HepG2 (cell line): ENCODE measurements around the gene LCA5L.

DNA sequence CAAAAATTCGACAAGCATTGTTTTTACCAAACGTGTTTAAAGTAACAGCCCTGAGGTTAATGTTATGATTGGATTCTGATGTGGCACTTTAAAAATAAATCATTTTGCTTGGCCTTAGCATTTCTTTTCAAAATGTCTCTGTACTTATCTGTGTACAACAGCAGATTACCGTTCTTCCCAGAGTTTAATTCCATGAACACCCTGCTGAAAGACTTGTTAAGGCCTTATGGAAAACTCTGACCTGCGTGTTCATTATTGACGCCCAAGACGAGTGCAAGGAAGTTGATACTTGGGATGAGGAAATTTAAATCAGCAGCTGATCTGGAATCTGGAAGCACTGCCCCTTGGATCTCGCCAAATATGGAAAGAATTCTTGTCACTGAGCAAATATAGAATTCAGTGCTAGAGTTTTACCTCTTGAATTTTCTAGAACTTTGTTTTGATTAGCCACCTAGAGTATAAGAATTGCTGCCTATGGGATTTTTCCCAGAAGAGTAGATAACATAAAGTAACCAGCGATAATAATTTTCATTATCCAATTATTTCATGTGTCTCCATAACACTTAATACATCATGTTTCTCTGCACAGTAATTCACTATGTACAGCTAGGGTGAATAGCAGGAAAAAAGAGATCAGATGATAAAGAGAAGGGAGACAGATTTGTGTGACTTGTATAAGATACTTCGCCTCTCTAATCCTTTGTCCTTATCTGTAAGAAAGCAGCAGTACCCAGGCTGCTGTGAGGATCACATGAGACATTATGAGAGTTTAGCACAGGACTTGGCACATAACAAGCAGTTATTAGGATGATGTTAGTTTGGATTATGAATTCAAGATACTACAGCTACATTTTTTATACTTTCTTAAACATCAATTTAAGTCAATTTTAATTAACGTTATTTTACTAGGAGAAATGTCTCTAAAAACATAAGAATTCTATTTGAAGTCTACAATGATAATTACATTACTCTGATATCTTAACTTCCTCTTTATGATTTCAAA, 6.5 kb downstream of the ERG start:
- RRBS, 2 experiments: no CpG with 5 or more reads among the region's 10 CpGs
CAGE:
- cytosol, long polyA minus RNA: no peak
- cytosol, long polyA plus RNA: no peak
- long polyA plus RNA: no peak
- nucleus, long polyA minus RNA: no peak
- nucleus, long polyA plus RNA: no peak

GRCh38 chr21:38497124-38497715, 1.1 kb downstream of the ERG start:
- RRBS, 2 experiments: no CpG with 5 or more reads among the region's 6 CpGs
CAGE:
- cytosol, long polyA minus RNA: no peak
- cytosol, long polyA plus RNA: no peak
- long polyA plus RNA: no peak
- nucleus, long polyA minus RNA: no peak
- nucleus, long polyA plus RNA: no peak

- RRBS, 2 experiments: no CpG with 5 or more reads among the region's 8 CpGs
CAGE:
- cytosol, long polyA minus RNA: no peak
- cytosol, long polyA plus RNA: no peak
- long polyA plus RNA: no peak
- nucleus, long polyA minus RNA: no peak
- nucleus, long polyA plus RNA: no peak
Measured at GRCh38 chr21:38795537-38795909, 10.2 kb upstream of the ETS2 start.

DNA sequence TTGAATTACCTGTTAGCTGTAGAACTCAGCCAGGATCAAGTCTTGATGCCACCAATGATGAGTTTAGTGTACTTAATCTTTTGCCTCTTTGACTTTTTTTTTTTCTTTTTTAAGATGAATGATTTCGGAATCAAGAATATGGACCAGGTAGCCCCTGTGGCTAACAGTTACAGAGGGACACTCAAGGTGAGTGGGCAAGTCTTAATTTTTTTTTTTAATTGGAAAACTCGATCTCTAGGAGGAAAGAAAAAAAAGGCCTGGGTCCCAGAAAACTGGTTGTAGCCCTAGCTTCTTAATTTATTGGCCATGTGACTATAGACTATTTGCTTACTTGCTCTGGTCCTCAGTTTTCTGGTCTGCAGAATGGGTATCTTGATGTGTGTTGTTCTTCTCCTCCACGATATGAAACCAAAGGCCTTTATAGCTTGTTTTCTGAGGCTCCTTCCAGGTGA, 4.2 kb downstream of the ETS2 start:
- RRBS, 2 experiments: no CpG with 5 or more reads among the region's 3 CpGs
CAGE:
- cytosol, long polyA minus RNA: start-site peak on the plus strand centred at position 278 of the sequence, 186 bp wide, 29 reads
- cytosol, long polyA plus RNA: no peak
- long polyA plus RNA: no peak
- nucleus, long polyA minus RNA: no peak
- nucleus, long polyA plus RNA: start-site peak on the plus strand centred at position 186 of the sequence, 7 bp wide, 139 and 55 reads in 2 replicates

DNA sequence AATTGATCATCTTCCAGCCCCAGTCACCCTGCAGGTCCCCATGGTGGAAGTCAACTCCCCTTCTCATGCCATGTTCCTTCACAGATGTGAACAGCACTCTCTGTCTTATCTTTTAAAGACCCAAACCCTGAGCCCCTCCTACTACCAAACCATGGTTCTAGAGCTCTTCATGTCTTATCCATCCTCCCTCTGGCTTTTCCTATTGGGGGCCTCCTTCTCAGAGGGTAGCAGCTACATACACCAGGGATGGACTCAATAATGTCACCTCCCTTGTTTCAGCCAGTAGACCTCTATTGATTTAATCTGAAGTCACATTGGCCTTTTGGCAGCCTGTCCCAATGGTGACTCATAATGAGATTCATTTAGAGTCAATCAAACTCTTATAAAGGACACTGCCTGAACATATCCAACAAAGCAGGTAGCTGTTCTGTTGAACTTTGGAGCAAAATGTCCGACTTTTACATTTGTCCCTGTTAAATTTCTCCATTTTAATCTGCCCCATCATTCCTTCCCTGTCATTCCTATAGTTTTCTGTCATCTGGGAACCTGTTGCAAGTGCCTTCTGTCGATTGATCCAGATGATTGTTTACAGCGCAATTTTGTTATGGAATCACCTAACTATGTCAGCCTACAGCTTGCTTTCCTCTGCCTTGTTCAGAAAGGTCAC, 105.8 kb downstream of the ETS2 start:
- RRBS, 2 experiments: no CpG with 5 or more reads among the region's 3 CpGs
CAGE:
- cytosol, long polyA minus RNA: no peak
- cytosol, long polyA plus RNA: no peak
- long polyA plus RNA: no peak
- nucleus, long polyA minus RNA: no peak
- nucleus, long polyA plus RNA: no peak

DNA sequence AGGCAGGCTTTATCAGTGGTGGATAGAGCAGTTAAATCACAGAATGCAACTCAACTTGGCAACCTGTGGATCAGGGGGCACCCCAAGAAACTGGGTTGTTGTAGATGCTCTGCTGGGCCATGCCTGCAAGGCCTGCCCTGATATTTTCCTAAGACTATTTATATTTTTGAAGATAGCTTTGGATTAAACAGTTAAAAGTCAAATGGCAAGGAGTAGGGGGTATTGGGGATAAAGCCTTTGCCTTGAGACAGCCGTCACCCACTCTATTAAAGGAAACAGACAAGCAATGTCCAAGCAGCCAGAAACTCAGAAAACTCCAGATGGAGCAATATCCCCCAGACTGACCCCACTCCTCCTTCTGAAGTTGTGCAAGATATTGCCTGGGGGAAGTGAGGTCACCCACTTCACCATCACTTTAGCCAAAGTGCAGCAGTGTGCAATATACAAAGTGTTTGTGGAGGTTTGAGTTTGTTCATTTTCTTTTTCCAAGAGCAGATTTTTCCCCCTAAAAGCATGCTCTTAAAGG, 125.0 kb downstream of the ETS2 start:
- RRBS, 2 experiments: no CpG with 5 or more reads among the region's 1 CpG
CAGE:
- cytosol, long polyA minus RNA: no peak
- cytosol, long polyA plus RNA: no peak
- long polyA plus RNA: no peak
- nucleus, long polyA minus RNA: no peak
- nucleus, long polyA plus RNA: no peak

DNA sequence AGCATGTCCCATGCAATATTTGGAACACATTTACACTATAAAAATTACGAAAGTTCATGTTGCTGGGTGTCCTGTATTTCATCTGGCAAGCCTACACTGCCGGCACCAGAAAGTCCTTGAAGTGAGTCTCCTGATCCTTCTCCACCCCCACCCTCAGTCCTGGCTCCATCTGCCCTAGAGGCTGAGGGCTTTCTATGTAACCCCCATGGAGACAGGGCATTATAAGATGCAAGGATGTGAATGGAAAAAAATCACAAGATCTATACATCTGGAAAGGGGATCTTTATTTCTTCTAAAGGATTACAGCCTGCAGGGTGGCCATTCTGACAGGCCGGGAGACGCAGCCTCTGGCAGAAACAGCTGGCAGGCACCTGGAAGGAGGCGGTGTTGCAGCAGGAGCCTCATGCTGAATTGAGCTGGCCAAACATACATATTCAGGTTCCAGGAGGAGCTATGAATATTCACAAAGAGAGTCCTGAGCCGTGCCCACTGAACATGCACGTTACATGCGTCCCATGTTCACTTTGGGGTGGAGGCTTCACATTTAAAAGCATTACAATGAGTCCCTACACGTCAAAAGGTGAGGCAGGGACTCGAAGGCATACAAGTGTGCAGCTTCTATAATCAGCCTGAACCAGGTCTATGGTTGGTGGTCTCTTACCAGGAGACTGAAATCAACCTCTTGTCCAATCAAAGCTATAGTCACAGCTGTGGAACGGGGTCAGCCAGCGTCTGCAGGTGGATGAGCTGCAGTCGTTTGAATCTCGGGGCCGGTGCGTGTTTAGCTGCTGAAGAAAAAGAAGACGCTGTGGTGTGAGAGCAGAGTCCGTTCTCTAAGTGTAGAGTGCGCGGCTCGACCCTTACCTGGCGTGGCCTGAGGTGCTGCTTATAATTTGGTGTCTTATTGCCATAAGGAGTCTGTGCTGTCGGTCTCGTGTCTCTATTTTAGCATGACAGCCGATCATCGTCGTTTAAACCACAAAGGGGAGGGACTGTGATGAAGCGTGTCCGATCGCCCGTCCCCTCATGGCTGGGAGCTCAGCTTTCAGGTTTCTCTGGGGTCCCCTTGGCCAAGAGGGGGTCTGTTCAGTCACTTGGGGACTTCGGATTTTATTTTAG, 182.9 kb downstream of the ETS2 start:
- RRBS, 2 experiments: no CpG with 5 or more reads among the region's 32 CpGs
CAGE:
- cytosol, long polyA minus RNA: no peak
- cytosol, long polyA plus RNA: no peak
- long polyA plus RNA: no peak
- nucleus, long polyA minus RNA: no peak
- nucleus, long polyA plus RNA: no peak

DNA sequence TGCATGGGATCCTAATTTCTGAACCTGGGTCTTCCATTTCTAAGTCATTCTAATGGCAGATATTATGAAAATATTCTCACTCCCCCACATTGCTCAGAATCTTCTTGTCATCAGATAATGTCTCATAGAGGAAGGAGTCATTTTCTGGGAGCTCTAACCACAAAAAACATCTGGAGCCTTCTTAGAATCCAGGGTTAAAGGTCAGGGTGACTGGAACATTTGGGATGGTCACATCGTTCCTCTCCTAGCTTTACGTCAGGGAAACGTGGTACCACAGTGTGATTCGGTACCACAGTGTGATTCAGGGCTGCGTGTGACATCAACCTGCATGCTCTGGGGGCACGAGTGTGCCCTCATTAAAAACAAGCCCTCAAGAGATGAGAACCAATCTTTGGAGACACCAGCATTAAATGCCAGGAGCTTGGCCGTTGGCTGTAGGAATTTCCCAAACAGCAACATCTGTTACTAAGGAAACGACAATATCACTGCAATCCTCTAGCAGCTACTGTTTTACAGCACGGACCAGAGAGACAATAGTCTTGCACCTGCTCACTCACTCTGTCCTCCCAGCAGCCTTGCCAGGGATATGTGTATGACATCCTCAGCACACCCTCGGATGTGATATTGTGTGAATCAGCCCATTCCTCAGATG, 179.1 kb downstream of the PSMG1 start:
- RRBS, 2 experiments: no CpG with 5 or more reads among the region's 10 CpGs
CAGE:
- cytosol, long polyA minus RNA: no peak
- cytosol, long polyA plus RNA: no peak
- long polyA plus RNA: no peak
- nucleus, long polyA minus RNA: no peak
- nucleus, long polyA plus RNA: no peak

DNA sequence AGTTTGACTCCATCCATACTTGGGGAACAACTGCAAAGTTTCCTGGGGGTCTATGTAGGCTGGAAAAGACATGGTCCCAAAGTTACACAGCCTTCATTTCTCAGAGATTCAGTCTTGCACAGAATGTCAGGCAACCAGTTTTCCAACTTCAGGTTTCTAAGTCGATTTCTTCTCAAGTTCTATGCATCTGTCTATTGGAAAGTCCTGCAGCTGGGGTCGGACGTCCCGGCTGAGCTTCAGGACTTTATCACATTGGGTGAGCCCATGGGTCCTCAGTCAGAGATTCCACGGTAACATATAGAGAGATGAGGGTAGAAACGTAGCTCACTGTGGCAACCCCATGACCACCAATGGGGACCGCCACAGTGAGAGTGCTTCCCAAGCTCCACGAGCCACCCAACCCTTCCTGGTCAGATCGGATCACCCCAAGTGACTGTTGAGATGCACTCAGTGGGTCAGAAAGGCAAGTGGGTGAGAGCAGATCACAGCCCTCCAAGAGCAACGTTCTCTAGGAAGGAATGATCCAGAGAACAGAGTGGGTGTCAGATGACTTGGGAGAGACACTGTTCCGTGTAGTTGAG, 177.2 kb downstream of the PSMG1 start:
- RRBS, 2 experiments: no CpG with 5 or more reads among the region's 11 CpGs
CAGE:
- cytosol, long polyA minus RNA: no peak
- cytosol, long polyA plus RNA: no peak
- long polyA plus RNA: no peak
- nucleus, long polyA minus RNA: no peak
- nucleus, long polyA plus RNA: no peak

- RRBS, 2 experiments: no CpG with 5 or more reads among the region's 23 CpGs
CAGE:
- cytosol, long polyA minus RNA: no peak
- cytosol, long polyA plus RNA: no peak
- long polyA plus RNA: no peak
- nucleus, long polyA minus RNA: no peak
- nucleus, long polyA plus RNA: no peak
Measured at GRCh38 chr21:39079566-39080369, 103.5 kb downstream of the PSMG1 start.

- RRBS, 2 experiments: no CpG with 5 or more reads among the region's 9 CpGs
CAGE:
- cytosol, long polyA minus RNA: no peak
- cytosol, long polyA plus RNA: no peak
- long polyA plus RNA: no peak
- nucleus, long polyA minus RNA: no peak
- nucleus, long polyA plus RNA: no peak
Measured at GRCh38 chr21:39097227-39097716, 86.0 kb downstream of the PSMG1 start.

GRCh38 chr21:39124821-39125371, 58.4 kb downstream of the PSMG1 start:
- RRBS, 2 experiments: no CpG with 5 or more reads among the region's 8 CpGs
CAGE:
- cytosol, long polyA minus RNA: no peak
- cytosol, long polyA plus RNA: no peak
- long polyA plus RNA: no peak
- nucleus, long polyA minus RNA: no peak
- nucleus, long polyA plus RNA: no peak

GRCh38 chr21:39183689-39184534, 661 bp upstream of the PSMG1 start:
- RRBS, 2 experiments: no CpG with 5 or more reads among the region's 47 CpGs
CAGE:
- cytosol, long polyA minus RNA: start-site peak on the minus strand at chr21:39183825-39183849, 12 reads
- cytosol, long polyA plus RNA: no peak
- long polyA plus RNA: no peak
- nucleus, long polyA minus RNA: no peak
- nucleus, long polyA plus RNA: no peak

DNA sequence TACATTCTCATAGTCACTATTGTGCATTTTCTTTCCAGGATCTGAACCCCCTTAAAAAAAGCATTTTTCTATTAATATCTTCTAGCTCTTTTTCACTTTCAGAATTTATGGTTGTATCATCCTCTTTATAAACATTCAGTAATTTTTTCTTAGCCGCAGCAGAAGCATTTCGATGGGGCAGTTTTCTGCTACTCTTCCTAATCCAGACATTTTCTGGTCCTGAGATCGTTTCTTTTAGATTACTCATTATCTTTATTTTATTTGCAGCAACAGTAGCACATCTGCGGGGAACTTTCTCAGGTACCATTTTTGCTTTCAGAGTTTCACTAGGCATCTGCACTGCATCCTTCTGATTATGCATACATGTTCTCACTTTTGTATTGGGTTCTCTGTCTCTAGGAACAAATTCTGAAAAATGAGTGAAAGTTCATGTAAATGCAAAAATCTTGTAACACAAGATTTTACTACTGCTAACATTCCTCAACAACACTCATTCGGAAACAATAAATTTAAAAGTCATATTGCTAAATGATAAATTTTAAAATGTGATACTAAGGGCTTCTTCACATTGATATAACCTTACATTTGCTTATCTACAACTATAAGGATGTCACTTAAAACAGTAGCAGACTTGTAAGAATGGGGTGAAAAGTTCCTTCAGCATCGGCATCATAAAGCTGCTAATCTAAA, 3.9 kb upstream of the PSMG1 start:
- RRBS, 2 experiments: no CpG with 5 or more reads among the region's 6 CpGs
CAGE:
- cytosol, long polyA minus RNA: start-site peak on the minus strand centred at position 320 of the sequence, 144 bp wide, 17 reads; start-site peak on the minus strand centred at position 614 of the sequence, 209 bp wide, 15 reads
- cytosol, long polyA plus RNA: no peak
- long polyA plus RNA: no peak
- nucleus, long polyA minus RNA: no peak
- nucleus, long polyA plus RNA: no peak

- RRBS, 2 experiments: 1 to 3% methylated on average over 15 to 18 of the region's 40 CpGs
CAGE:
- cytosol, long polyA minus RNA: no peak
- cytosol, long polyA plus RNA: no peak
- long polyA plus RNA: no peak
- nucleus, long polyA minus RNA: no peak
- nucleus, long polyA plus RNA: no peak
Measured at GRCh38 chr21:39314201-39315067, 1.0 kb upstream of the BRWD1 start.

- RRBS, 2 experiments: 1 to 2% methylated on average over 34 to 35 of the region's 86 CpGs
CAGE:
- cytosol, long polyA minus RNA: no peak
- cytosol, long polyA plus RNA: no peak
- long polyA plus RNA: no peak
- nucleus, long polyA minus RNA: no peak
- nucleus, long polyA plus RNA: no peak
Measured at GRCh38 chr21:39445163-39446447, at the start of gene LCA5L. TSS of gene LCA5L (minus strand) at chr21:39445778.

DNA sequence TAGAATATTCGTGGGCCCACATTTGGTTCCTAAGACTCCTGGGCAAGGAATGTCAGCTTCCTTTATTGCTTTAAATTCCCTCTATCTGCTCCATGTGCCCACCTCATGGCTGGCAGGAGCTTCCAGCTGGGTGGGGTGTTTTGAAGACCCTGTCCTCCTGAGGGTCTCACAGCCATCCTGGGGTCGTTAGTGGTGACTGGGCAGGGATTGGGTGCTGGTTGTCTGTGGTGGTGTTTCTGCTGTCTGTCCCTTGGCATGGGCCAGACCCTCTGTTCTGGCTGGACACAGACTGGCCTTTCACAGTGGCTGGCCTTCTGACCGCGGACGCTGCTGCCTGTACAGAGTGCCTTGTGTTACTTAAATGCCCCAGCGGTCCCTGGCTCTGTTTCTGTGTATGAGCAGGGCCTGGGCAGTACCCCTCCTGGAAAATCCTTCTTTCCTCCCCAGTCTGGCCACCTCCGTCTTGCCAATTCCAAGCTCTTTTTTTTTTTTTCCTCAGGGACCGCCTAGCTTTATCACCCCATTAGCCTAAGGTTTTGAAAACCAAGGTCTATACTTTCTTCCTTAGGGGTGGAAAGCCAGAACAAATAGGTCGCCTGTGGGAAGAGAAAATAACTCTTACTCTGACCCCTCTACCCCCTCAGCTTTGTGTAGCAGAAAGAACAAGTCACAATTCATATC, 50.9 kb downstream of the SH3BGR start:
- RRBS, 2 experiments: no CpG with 5 or more reads among the region's 9 CpGs
CAGE:
- cytosol, long polyA minus RNA: no peak
- cytosol, long polyA plus RNA: no peak
- long polyA plus RNA: no peak
- nucleus, long polyA minus RNA: no peak
- nucleus, long polyA plus RNA: no peak

DNA sequence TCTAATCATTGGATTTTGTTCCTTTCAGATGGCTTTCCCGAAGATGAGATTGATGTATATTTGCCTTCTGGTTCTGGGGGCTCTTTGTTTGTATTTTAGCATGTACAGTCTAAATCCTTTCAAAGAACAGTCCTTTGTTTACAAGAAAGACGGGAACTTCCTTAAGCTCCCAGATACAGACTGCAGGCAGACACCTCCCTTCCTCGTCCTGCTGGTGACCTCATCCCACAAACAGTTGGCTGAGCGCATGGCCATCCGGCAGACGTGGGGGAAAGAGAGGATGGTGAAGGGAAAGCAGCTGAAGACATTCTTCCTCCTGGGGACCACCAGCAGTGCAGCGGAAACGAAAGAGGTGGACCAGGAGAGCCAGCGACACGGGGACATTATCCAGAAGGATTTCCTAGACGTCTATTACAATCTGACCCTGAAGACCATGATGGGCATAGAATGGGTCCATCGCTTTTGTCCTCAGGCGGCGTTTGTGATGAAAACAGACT, 47.8 kb downstream of the B3GALT5 start:
- RRBS, 2 experiments: no CpG with 5 or more reads among the region's 14 CpGs
CAGE:
- cytosol, long polyA minus RNA: no peak
- cytosol, long polyA plus RNA: no peak
- long polyA plus RNA: no peak
- nucleus, long polyA minus RNA: no peak
- nucleus, long polyA plus RNA: no peak

DNA sequence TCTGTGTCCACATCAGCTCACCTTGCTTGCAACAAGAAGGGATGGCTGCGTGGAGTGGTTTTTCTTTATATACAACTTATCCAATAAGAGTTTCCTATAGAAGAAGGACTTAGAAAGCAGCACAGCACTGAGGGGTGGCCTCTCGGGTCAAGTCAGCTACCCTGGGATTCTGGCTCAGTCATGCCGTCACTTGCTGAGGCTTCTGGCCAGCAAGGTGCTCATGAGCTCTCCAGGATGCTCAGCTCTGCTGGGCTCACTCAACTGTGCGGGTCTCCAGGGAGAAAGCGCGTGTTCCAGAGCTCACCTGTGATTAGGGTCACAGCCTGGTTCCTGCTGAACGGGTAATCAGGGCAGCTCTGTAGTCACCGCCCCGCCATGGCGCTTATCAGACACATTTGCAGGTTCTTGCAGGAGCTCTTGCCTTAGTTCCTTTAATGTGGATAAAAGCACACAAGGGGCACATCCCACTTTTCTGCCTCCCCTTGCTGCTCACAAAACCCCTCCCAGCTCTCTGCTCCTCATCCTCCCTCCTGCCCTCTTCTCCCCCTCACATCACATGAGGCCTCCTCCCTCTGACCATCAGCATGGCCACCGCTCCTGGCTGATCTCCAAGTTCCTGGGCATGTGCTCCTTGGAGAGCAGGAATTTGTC, 1.9 kb downstream of the PCP4 start:
- RRBS, 2 experiments: no CpG with 5 or more reads among the region's 11 CpGs
CAGE:
- cytosol, long polyA minus RNA: no peak
- cytosol, long polyA plus RNA: no peak
- long polyA plus RNA: no peak
- nucleus, long polyA minus RNA: no peak
- nucleus, long polyA plus RNA: no peak

GRCh38 chr21:41113018-41113897, 54.7 kb upstream of the BACE2 start:
- RRBS, 2 experiments: 35 to 80% methylated on average over 1 of the region's 16 CpGs
CAGE:
- cytosol, long polyA minus RNA: no peak
- cytosol, long polyA plus RNA: no peak
- long polyA plus RNA: no peak
- nucleus, long polyA minus RNA: no peak
- nucleus, long polyA plus RNA: no peak